Cardiac septum (tissue), 1 donor: ENCODE measurements around a stretch of chr2.

- PRO-cap, result no peak
Observed at GRCh38 chr2:65165479-65166047, 35.7 kb upstream of the RAB1A start.

- PRO-cap, result no peak
Observed at GRCh38 chr2:65269591-65269895, 41.9 kb downstream of the ACTR2 start.

DNA sequence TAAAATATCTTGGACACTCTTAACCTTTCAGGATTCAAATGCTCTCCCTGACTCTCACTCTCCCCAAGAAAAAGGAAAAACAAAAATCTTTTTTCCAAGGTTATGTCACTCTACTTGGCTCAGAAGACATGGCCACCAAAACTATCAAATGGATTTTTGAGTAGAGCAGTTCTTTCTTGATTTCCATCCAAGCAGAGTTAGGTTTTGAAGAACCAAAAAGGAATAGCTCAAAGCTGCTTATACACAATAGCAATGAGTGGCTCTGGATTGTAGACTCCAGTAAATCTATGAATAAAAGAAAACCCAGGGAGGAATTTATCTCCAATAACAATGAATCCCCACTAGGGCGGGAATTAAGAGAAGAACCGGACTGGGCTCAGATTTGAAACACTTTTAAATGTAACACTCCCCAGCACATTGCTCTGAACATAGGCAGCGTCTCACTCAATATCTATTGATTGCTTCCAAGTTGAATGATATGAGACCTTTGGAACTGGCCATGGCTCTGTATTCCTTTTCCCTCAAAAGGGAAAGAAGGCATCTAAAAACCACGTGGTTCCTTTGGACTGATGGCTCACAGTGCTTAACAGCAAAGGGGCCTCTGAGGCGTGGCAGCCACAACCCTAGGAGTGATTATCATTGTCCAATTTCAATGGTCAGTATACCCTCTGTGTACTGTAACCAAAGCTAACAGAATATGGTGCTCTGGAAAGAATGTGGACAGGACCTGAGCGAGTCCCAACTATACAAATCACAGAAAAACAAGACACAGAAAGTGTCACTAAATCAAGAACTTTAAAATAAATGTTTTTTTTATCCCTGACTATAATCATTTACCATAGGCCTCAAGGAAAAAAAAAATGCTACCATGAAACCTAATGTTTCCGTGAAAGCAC lies 68.2 kb downstream of the SPRED2 start:
- PRO-cap, result no peak

DNA sequence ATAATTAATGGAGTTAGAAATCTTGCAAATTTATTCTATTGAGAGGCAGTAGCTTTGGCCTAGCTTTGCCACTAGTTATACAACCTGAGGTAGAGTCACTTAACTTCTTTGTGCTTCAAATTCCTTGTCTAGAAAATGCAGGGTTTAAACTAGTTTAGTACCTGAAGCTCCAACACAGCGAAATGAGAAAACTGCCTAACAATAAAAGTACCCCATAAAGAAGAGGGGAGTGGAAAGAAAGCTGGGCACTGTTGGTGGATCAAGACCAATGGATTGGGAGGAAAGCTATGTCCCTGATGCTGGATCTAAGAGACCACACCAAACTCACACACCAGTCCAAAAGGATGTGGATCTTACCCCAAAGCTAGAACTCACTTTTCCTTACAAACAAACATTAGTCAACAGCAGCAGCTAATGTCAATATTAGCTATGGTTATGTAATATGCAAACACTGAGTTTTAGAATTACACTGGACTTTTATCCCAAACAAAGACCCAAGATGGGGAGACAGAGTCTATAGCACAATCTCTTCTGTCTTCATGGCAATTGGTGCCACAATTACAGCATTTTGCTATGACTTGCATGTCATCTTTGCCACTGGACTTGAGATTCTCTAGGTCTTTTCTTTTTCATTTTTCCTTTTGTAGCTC lies 59.2 kb downstream of the SPRED2 start:
- PRO-cap, result no peak

GRCh38 chr2:65430641-65431689 lies 1.4 kb downstream of the SPRED2 start:
- PRO-cap, result bidirectional peak, plus-strand start at chr2:65430901, minus-strand start at chr2:65430775; unidirectional peak, plus-strand start at chr2:65431341; bidirectional peak, plus-strand start at chr2:65431525, minus-strand start at chr2:65431460

DNA sequence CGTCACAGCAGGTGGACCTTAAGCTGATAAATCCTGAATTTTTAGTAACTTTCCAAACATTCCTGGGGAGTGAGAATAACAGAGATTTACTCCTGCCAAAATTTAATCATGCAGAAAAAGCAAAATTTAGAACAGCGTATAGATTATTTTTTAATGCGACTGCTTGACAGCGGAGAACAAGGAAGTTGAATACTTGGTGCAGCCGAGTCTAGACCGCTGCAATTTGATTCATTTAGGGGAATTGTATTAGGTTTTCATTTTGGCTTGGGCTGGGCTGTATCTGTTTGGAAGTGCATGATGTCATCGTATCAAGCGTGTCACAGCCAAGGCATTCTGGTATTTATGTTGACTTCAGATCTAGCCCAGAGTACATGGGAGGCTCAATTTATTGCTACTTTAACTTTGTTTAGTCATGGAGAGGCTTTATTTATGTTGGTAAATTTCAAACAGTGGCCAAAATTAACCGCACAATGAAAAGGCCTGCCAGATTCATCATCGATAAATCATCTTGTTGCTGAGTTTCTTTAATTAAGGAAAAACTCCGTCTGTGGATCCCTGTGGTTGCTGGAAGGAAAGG lies 230.2 kb upstream of the SPRED2 start:
- PRO-cap, result no peak

DNA sequence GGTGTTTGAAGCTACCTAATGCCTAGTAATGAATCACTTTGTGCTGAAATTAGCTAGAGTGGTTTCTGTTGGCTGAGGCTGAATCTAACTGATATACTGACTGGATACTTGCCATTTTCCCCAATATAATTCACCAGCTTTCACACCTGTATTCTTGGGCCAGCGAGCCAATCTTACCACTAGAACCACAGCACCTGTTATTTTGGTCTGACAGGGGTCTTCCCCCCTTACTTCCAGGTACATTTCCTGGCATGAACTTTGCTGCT lies 347.7 kb upstream of the SPRED2 start:
- PRO-cap, result no peak

DNA sequence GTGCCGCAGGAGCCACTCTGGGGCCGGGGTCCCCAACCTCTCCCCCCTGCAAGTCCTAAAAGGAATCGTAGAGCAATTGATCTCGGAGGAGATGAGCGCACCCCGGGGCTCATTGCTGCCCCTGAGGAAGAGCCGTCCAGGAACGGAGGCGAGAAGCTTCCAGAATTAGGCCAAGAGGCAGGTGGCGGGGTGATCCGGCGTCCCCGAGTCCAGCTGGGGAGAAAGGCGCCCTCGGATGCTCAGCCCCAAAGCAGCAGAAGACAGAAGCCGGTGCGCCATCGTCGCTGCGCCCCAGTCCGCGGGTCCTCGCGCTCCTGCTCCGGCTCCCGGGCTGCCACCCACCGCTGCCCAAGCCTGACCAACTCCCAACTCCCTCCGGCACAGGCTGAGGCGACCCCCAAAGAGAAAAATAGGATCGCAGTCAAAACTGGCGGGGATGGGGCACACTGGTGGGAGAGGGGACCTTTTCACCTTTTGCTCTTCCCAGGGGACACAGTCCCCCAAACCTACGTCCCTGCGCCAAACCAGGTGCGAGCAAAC lies 8.6 kb upstream of the MEIS1 start:
- PRO-cap, result no peak

GRCh38 chr2:66433297-66433781 lies 1.6 kb upstream of the MEIS1 start:
- PRO-cap, result bidirectional peak, plus-strand start at chr2:66433583, minus-strand start at chr2:66433451

DNA sequence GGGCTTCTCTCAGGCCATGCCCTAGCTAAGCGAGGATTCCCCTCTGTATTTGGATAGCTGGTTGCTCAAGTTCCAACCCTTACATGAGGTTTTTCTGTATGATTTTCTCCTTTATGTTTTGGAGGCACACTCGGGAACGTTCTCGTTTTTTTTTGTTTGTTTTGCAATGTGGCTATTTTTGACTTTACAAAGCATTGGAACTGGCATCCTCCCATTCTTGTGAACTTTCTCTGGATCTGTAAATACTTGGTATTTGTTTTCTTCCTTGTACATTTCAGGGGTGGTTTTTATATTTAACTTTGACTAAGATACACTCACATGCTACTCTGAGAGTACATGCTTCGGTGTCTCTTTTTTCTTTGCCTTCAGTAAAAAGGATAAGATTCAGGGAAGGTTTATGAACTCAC lies 61.7 kb downstream of the MEIS1 start:
- PRO-cap, result no peak

GRCh38 chr2:66575729-66576356 lies 140.9 kb downstream of the MEIS1 start:
- PRO-cap, result no peak

GRCh38 chr2:66695381-66695672 lies 260.4 kb downstream of the MEIS1 start:
- PRO-cap, result no peak

- PRO-cap, result no peak
Observed at GRCh38 chr2:67055892-67056355, 341.2 kb upstream of the ETAA1 start.

GRCh38 chr2:68182972-68183747 lies 25.5 kb downstream of the PNO1 start:
- PRO-cap, result no peak

GRCh38 chr2:68204697-68205816 lies 47.3 kb downstream of the PPP3R1 start:
- PRO-cap, result no peak

DNA sequence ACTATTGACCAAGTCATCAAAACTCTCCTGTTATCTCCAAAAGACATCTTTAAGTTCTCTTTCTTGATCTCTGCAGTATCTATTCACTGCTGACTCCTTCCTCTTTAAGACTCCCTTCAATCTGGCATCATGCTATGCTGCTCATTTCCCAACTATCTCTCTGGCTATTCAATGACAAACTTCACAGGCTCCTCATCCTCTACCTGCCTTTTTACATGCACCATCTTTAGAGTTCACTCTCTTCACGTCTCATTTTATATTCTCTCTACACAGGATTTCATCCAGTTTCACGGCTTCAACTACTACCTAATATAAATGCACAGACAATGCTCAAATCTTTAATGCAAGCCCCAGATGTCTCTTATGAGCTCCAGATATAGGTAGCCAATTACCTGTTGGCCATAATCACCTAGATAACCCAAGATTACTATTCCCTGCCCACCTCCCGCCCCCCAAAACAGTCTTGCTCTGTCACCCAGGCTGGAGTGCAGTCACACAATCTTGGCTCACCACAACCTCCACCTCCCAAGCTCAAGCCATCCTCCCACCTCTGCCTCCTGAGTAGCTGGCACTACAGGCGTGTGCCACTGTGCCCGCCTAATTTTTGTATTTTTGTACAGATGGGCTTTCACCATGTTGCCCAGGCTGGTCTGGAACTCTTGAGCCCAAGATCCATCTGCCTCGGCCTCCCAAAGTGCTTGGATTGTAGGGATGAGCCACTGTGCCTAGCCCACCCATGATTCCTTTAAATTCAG lies 5.6 kb downstream of the PPP3R1 start:
- PRO-cap, result no peak

- PRO-cap, result bidirectional peak, plus-strand start at chr2:68319101, minus-strand start at chr2:68319007
Observed at GRCh38 chr2:68318512-68319301, 1.0 kb downstream of the CNRIP1 start.

DNA sequence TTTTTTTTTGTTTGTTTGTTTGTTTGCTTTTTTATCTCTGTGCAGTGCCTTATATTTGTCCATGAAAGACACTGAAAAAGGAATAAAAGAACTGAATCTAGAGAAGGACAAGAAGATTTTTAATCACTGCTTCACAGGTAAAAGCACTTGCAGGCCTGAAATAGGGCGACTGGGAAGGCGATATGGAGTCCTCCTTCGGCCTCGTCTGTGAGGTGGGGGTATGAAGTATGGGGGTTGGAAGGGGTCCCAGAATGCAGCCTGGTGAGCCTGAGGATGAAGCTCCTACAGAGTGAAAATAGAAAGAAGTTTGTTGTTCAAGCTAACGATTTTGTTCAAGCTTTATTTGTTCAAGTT lies 17.4 kb downstream of the PLEK start:
- PRO-cap, result no peak

DNA sequence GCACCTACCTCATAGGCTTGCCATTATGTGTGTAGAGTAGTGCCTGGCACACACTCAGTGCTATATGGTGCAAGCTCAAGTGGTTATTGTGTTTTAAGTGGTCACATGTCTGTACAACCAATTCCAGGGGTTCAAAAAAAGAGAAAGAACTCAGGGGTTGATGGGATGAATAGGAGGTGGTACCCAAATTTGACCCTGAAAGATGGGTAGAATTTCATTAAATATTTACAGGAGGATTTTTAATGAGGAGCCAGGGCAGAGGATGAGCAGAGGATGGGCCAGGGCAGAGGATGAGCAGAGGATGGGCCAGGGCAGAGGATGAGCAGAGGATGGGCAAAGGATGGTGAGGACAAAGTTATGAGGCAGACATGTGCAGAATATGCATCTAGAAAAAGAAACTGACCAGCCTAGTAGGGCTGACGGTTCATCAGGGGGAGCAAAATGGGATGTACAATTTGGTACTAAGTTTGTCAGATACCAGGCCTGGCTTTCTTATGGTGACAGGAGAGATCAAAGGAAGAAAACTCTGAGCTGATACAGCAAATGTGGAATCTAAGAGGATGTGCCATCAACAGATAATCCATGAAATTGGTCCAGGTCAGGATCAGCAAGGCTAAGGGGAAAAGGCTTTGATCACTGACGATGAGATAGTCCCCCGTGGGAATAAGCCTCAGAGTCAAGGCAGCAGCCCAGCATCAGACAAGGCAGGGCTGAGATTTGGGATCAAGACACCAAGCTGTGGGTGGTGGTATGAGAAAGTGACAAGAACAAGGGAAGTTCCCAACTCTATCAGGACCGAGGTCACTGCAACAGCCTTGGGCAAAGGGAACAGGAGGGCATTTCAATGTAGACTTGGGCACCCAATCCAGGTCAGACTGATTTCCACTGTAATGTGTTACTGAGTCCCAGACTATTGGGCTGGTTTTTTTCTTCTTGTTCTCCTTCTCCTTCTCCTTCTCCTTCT lies 18.4 kb downstream of the PLEK start:
- PRO-cap, result no peak

DNA sequence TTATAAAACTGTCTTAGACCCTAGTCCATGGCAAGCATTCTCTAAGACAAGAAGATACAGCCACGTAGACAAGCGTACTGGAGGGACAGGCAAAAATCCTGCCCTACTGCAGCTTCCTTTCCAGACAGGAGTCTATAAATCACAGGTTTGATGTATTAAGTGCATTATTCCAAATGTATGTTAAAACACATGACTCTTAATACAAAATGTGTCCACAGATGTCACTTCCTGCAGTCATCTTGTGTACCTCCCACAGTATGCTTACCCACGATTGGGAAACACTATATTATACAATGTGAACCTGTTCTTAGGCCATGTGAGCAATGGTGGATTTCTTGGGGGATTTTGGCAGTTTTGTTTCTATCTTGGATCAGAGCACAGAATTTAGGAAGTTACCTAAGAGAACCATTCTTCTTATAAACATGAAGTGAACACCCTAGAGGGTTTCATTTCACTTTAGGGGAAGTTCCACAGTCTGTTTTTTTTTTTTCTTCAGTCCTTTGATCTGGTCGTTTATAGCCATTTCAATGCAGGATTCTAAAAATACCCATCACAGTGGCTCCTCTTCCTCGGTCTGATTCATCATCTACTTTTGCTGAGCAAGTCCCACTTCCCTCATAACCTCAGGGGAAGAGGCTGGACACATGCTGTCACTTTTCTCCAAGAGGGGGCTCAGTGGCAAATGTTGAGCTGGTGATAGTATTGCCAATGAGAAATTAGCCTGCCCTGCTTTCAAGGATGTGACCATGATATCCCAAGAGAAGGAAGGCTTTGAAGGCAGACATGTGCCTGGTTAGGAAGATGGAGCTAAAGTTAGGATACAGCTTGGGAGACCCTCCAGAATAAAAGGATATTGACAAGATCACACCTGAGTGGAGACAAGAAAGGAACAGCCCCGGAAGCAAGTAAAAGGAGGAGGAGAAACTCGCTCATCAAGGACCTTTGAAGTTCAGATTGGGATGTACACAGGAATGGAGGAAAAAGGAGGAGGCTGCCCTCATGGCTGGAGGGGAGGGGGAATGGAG lies 22.5 kb downstream of the PLEK start:
- PRO-cap, result no peak